Measurements from ENCODE around the genes ACBD6 and KIAA1614.

- PRO-cap = no peak
Observed at GRCh38 chr1:179996335-179997194, 42.0 kb downstream of the CEP350 start.

GRCh38 chr1:180011623-180012149, 57.1 kb downstream of the CEP350 start:
- PRO-cap = no peak

- PRO-cap = no peak
Observed at GRCh38 chr1:180182932-180183280, 28.2 kb downstream of the QSOX1 start.

DNA sequence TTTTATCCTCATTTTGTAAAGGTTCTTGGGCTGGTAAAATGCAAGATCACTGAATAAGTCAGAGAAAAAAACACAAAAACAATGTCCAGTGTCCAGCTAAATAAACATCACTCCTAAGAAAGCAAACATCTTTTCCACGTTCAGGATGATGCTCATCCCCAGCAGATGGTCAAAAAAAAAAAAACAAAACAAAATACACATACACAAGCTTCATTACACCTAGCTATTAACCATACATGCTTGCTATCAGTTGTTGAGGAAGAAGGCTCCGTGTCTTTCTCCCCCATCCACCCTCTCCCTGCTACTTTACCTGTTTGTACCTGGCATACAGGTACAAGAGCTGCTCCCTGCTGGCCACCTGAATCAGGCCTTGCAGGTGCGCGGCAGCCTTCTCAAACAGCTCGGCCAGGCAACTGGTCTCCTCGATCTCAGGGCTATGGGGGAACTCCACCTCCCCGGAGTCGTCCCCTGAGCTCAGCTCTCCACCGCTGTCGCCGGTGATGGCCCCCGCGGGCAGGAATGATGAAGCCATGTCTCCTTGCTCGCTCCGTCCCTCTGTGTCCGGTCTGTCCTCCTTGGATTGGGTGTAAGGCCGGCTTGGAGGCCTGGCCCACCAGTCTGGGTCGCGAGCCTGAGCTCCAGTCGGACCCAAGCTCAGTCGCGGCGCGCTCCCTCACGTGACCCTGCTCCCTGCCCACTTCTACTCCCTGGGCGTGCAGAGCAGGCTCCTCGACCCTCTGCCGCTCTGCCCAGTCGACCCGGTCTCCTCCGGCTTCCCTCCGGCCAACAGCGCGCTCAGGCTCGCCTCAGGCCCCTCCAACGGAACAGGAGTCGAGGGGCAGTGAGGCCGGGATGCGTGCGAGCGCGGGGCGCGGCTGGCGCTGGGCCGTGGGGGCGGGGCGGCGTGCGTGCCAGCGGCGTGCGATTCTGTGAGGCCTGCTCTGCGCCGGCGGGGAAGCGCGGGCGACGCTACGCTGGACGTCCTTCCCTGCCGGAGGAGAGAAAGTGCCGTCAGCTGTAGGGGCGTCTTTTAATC, at the start of gene ACBD6:
Gene ACBD6 (minus strand): TSS at position 843 of the 1,036 bp plus-strand sequence.
- PRO-cap = bidirectional peak, plus-strand start at position 697 of the sequence, minus-strand start at position 650 of the sequence; bidirectional peak, plus-strand start at position 952 of the sequence, minus-strand start at position 843 of the sequence

DNA sequence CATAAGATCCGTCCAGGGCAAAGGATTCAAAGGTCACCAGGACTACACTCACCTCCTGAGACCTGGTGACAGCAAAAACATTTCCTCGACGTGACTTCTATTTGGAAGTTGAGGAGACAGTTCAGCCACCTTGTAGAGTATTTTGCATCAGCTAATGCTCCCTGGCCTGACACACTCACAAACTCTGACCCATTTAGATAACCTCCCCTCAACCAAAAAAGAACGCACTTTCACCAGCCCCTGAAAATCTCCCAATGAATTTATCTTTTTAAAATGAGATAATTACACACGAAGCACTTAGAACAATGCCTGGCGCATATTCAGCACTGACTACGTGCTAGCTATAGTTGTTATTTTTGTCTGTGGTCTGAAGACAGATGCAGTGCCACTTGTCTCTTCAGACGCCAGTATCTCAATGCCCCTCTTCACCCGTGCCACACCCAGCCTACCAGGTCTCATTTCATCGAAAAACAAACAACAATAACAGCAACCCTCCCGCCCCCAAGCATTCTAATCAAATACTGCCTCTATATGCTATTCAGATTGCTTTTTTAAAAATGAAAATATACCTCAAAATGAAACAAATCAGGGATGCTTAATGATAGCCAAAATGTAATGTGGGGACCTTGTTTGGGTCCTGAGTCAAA, 38.8 kb upstream of the ACBD6 start:
- PRO-cap = no peak

GRCh38 chr1:180566085-180566637, 63.8 kb upstream of the ACBD6 start:
- PRO-cap = no peak

GRCh38 chr1:180912682-180913347, at the start of gene KIAA1614:
KIAA1614 (plus strand) TSS chr1:180912897.
- PRO-cap = bidirectional peak, plus-strand start at chr1:180913219, minus-strand start at chr1:180913133

DNA sequence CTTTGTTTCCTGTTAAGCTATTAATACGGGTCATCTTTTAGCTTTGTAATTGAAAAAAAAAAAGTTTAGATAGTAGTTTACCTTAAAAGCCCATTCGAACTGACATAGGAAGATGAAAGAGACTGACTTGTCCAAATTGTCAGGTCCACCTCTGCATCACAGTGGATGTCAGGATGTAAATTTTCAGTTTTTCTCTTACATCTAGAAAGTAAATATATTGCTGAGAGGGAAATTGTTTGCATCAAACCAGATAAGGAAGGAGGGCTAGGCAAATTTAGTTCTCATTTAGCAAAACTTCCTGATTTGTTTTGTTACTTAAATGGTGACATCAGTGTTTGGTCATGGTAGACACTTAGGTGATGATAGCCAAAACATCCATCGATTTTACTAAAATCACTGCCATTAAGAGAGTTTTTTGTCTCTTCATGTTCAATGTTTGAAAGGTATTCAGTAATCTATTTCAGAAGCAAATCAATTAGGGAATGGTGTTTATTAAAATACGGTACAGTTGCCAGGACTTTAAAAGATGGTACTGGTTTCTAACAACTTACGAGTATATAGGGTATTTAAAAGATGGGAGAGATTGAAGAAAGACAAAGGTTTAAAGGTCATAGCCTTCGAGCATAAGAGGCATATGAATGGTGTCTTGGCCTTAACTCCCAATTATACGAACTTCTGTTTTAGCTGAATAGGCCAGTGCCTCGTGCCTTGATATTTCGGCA, 2.9 kb downstream of the IER5 start:
- PRO-cap = unidirectional peak, minus-strand start at position 185 of the sequence

GRCh38 chr1:181101387-181101910, 12.9 kb downstream of the IER5 start:
- PRO-cap = no peak

DNA sequence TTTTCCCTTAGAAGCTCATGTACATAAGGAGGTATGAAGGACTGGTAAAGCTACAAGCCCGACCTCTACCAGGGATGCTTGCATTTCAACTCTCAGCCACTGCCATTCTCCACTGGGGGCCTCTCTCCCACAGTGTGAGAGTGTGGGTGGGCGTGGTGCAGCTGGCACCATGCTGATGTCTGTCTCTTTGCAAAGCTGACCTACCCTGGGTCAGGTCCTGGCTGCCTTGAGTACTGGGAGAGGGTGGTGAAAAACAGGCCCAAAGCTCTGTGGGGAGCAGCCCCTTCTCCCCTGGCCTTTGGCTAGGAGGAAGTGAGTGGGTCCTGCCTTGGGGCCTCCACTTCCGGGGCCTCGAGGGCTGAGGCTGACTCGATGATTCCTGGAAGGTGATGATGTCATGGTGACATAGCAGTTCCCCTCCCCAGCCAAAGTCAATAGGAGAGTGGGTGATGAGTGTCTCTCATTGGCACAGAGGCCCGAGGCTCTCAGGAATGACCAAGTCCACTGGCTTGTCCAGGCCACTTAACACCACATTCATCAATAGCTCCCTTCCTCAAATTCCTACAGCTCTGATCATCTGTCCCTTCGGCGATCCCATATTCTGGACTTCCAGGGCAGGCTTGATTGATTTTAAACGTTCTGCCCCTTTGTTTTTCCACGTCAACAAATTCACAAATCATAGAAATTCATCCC, 53.0 kb downstream of the IER5 start:
- PRO-cap = no peak

GRCh38 chr1:181396051-181396998, 87.0 kb upstream of the CACNA1E start:
- PRO-cap = bidirectional peak, plus-strand start at chr1:181396192, minus-strand start at chr1:181396211; bidirectional peak, plus-strand start at chr1:181396665, minus-strand start at chr1:181396502

GRCh38 chr1:182087183-182087753, 25.8 kb upstream of the ZNF648 start:
- PRO-cap = unidirectional peak, plus-strand start at chr1:182087568

DNA sequence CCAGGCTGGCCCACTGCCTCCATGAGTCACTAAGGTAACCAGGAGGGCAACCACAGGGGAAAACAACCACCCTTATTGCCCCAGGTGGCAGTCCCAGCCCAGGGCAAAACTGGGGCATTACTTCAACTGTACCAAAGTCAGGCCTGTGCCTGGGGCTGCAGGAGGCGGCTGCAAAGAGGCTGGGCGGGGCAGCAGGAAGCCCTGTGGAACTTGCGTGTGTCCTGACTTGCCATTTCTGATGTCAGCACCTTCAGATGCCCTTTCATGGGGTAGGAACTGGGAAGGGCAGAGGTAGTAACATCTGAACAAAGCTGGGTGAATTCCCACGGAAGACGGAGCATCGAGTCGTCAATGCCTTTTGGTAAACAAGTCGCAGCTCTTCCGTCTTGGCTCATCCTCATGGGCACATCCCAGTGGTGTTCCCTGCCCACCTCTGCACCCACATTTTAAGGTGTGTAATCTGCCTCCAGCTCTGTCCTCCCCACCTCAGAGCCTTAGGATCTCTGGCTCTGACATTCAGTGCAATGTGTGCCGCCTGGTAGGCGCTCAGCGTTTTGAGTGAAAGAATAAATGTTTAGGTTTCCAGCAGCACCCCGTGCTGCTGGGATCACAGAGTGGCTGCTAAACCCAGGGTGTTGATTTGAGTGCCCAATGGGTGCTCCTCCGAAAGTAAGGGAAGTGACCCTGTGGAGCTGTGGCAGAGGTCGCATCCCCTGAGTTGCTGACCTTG, 26.7 kb upstream of the ZNF648 start:
- PRO-cap = unidirectional peak, plus-strand start at position 308 of the sequence

DNA sequence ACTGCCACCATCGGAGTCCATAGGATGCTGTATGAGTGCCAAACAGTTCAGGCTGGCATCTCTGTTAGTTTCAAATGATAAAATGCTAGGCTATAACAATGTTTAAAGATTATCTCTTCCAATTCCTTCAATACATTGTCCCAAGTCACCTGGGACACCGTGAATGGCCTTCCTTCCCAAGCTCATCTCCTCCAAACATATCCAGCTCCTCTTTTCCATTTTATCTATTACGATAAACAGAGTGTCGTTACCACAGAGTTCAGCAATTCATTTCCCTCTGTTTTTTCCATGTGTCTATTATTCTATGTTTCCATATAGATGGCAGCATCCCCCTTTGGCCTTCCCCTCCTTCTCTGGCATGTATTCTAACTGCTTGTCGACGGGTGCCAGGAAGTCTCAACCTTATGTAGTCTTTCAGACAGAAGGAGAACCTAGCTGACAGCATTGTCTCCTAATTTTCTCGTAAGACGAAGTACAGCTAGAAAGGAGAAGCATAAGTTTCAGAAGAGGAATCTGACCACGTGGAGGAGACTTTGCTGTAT, 109.1 kb upstream of the ZNF648 start:
- PRO-cap = no peak

- PRO-cap = unidirectional peak, plus-strand start at chr1:182194166
Observed at GRCh38 chr1:182193712-182194292, 132.3 kb upstream of the ZNF648 start.

DNA sequence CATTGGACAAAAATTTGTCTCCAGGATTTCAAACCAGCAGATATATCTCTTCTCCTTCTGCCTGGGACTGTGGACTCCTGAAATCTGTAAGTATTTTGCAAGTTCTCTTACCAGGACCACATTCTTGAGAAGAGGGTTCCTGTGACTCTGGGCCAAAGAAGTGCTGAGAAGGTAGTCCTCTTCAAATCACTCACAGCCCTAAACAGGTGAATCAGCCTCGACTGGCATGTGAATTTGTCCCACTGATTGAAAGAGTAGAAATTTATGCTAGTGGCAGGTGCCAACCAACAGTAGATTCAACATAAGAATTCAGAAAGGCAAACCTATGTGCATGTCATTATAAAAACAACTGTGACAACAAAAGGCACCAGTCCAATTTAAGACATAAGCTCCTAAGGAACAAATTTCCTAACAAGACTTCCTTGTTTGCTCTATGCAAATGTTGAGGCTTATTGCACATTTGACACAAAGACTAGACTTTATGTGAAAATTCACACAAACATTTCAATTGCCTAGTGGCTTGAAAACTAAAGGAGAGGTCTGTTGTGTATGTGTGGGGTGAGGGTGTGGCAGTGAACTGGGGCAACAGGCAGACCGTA, 74.2 kb downstream of the GLUL start:
- PRO-cap = no peak

DNA sequence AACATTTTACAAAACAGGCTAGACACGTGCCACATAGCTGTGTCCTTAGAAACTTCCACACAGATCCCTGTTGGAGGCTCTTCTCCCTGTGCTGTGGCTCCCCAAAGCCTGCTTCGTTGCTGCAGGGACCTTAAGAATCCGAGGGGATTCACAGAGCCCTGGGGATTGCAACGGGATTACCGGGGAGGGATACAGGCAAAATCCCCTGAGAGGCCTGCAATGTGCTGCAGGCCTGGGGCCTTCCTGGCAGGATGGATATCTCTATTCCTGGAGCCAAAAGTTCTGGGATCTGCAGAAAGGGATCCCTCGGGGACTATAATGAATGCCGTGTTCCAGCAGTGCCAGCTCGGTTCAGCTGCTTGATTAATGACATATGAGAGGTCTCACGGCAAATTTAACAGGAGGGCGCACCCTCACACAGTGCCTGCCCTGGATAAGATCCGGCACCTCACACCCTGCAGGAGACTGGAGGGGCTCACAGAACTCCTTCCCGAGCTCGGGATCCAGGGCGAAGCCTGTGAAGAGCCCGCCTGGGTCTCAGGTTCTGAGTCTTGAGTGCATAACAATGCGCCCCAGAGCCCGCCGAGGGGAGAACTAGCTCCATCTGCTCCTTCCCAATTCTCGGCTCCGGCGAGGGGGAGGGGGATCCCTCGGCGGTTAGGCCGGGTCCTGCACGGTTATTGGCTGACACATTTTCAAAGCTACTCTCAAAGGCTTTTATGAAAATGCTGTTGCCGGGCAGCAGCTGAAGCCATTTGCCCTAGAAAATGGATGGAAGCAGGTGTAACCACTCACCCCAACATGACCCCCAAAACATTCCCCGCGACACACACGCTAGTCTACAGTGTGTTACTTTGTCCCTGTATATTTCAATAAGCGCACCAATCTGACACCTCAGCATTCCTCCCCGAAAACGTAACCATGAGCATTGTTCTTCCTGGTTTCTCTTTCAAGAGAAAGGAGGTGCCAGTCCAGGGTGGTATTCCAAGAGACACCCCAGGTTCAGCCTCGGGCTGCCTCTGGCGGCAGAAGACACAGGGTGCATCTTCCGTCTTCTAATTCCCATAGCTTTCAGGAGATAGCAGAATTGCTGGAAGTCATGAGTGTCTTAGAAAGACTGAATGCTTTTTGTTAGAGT, 15.5 kb upstream of the RGS8 start:
- PRO-cap = no peak

DNA sequence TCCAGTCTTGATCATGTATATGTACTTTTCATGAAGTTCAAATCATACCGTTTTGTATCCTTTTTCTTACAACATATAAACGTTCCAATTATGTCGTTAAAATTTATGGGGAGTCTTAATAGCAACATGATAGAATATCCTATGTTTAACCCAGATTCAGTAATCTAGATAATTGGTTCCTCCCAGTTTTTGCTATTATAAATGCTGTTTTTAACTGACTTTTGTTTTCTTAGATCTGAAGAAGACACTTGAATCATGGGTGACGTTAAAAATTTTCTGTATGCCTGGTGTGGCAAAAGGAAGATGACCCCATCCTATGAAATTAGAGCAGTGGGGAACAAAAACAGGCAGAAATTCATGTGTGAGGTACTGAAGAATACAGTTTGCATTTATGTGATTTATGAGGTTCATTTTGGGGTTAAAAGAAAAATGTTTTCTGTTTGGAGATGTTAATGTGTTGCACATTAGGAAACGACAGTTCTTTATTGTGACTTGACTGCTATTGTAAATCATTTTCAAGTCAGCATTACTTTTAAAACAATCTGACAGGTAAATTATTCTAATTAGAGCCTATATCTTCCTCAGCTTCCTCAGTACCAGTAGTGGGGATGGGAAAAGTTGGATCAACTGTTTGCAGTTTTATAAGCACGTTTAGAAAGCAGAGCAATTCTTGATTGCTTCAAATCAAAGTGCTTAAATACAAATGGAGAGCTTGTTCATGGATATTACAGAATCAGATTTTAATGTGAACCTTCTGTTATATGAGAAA, 3.3 kb downstream of the DHX9 start:
- PRO-cap = no peak

- PRO-cap = no peak
Observed at GRCh38 chr1:183209585-183210004, 23.5 kb downstream of the LAMC2 start.

GRCh38 chr1:183235555-183235930, 49.5 kb downstream of the LAMC2 start:
- PRO-cap = no peak